ENCODE results near the gene DAPL1.

DNA sequence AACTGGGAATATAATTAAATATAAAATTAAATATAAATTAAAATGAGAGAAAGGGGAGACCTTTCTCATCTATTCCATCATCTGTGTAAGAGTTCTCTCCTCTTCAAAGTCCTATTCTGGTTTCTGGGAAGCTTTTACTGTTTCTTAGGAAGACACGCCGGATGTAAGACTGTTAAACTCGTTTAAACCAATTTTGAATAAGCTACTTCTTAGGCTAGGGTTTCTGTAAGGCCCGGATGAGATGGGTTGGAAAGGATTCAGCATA is 2.7 kb upstream of the NR4A2 start:
- RRBS, result 9% methylated on average over 3 of the region's 4 CpGs

GRCh38 chr2:156439455-156439679 is 3.2 kb downstream of the GPD2 start:
- RRBS, result no CpG with 5 or more reads among the region's 2 CpGs

GRCh38 chr2:156544935-156545597 is 108.9 kb downstream of the GPD2 start:
- RRBS, result no CpG with 5 or more reads among the region's 2 CpGs

- RRBS, result no CpG with 5 or more reads among the region's 8 CpGs
Observed at GRCh38 chr2:157246127-157246827, 11.2 kb upstream of the GALNT5 start.

- RRBS, result no CpG with 5 or more reads among the region's 2 CpGs
Observed at GRCh38 chr2:157428341-157429264, 15.3 kb downstream of the CYTIP start.

DNA sequence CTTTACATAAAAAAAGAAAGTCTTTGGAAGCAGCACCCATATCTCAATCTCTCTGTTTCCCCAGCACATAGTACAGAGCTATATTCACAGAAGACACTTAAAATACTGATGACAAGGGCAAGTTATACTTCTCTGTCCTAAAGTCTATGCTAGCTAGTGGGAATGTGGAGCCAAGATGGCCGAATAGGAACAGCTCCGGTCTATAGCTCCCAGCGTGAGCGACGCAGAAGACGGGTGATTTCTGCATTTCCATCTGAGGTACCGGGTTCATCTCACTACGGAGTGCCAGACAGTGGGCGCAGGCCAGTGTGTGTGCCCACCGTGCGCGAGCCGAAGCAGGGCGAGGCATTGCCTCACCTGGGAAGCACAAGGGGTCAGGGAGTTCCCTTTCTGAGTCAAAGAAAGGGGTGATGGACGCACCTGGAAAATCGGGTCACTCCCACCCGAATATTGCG is 62.4 kb downstream of the ACVR1C start:
- RRBS, result no CpG with 5 or more reads among the region's 18 CpGs

DNA sequence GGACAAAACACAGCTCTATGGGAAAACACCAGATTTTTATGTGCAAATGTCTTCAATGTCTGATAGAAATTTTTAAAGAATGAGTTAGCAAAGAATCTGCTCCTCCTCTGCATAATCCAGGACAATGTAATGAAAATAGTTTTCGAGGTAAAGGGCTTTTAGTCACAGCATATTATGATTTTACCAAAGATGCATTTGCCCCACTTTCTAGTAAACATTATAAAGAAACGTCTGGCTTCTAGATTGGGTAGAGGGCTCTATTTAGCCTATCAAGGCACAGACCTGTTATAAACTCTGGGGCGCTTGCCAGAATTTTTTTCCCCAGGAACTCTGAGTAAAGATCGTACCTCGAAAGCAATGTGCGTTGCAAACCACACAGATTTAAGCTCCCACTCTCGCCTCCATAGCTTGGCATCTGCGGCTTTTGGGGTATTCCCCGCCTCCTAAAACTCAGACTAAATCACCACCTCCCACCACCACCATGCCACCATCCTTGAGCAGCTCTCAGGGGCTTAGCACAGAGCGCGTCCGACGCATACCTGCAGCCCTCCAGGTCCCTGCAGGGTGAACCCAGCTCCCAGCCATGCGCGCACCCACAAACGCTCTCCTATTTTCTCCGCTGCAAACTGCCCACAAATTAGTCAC is 894 bp downstream of the ACVR1C start:
- RRBS, result no CpG with 5 or more reads among the region's 17 CpGs

GRCh38 chr2:157741722-157742485 is 113.2 kb upstream of the ACVR1C start:
- RRBS, result no CpG with 5 or more reads among the region's 14 CpGs

- RRBS, result no CpG with 5 or more reads among the region's 9 CpGs
Observed at GRCh38 chr2:157895219-157895505, 19.0 kb upstream of the ACVR1 start.

DNA sequence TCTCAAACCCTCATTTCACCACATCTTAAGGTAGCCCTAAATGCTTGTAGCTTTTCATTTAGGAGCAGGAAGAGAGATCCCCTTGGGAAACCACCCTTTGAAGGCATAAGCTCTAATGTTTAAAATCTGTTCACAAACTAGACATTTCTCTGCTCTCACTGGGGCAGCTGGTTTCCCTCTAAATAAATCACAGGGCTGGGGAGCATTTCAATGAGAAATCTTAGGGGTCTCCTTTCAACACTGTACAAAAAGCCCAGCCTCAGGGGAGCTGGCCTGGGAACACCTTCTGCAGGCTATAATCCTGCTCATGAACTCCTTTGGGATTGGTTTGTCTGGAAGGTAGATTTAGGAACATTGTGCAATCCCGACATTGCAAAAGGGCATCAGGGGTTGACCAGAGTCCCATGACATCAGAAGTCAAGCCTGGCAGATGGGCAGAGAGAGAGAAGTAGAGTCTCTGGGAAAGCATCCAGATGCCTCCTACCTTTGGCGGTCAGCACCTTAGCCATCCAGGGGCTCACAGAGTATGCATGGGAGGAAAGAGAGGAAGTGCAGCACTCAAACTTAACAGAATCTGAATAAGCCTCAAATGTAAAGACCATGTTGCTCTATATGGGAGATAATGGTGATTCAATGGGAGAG is 58.6 kb upstream of the UPP2 start:
- RRBS, result no CpG with 5 or more reads among the region's 2 CpGs

GRCh38 chr2:158113592-158114077 is 12.0 kb downstream of the UPP2 start:
- RRBS, result no CpG with 5 or more reads among the region's 5 CpGs

DNA sequence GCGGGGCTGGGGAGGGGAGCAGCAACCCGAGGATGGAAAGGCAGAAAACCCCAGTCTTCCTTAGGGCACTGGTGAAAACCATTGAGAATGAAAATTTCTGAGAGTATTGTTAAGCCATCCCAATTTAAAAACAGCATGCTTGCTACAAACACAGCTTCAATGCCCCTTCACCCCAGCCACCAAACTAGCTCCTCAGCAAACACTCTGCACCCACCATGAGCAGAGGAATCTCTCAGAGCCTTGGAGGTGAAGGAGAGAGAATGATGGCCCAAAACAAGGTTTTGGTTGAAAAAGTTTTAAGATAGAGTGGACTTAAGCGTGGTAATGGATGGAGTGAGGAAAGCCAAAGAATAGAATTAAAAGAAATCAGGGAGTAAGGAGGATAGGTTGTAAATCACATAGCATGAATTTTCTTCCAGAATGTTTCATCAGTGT is 14.1 kb downstream of the PKP4 start:
- RRBS, result no CpG with 5 or more reads among the region's 3 CpGs

DNA sequence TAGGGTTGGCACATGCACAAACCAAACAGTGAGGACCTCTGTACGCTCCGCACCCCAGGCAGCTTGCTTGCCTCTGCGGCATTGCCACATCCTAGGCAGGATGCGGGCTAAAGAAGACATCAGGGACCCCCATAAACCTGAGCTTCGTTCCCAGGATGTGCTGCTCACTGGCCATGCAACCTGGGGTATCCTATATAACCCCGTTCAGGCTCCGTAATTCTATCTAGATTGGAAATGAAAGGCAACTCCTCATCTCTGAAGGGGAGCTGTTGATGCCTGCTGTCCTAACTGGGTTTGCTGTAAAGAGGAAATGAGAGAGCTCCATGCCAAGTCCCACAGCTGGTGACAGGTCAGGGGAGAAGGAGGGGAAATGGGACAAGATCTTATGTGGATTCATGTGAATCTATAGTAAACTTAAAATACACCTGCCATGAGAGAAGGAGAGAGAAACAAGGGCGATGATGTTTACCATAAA is 128.0 kb upstream of the DAPL1 start:
- RRBS, result no CpG with 5 or more reads among the region's 8 CpGs

GRCh38 chr2:158716328-158716632 is 78.8 kb upstream of the DAPL1 start:
- RRBS, result no CpG with 5 or more reads among the region's 3 CpGs

- RRBS, result no CpG with 5 or more reads among the region's 7 CpGs
Observed at GRCh38 chr2:158795029-158795553, at the start of gene DAPL1. TSS of gene DAPL1 (plus strand) at chr2:158795317.

DNA sequence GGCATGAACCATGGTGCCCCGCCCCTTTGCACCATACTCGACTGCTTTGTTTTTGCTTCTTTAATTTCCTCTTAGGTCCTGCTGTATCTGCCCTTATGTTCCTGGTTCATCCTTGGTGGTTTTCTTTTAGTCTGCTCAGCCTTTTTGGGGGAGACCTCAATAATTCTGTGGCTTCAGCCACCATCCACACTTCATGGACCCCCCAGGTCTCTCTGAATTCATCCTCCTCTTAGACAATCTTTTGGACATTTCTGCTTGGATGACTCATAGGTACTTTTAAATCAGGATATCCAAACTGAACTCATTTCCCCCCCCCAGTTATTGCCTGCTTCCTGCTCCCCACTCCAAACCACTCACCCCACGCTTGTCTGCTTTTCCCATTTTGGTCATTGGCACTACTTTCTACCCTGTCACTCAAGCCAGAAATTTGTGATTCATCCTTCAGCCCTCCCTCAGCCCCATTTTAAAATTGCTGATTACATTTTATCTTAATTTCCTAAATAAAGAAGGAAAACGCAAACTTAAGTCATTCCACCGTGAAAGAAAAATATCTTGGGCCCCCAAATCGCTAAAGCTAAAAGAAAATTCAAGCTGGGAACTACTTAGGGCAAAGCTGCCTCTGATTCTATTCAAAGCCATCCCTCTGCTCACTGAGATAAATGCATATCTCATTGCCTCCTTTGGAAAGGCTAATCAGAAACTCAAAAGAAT is 78.6 kb downstream of the TANC1 start:
- RRBS, result no CpG with 5 or more reads among the region's 6 CpGs

GRCh38 chr2:159202535-159203143 is 83.9 kb downstream of the WDSUB1 start:
- RRBS, result no CpG with 5 or more reads among the region's 5 CpGs

GRCh38 chr2:159385014-159385404 is 98.5 kb upstream of the WDSUB1 start:
- RRBS, result no CpG with 5 or more reads among the region's 3 CpGs

DNA sequence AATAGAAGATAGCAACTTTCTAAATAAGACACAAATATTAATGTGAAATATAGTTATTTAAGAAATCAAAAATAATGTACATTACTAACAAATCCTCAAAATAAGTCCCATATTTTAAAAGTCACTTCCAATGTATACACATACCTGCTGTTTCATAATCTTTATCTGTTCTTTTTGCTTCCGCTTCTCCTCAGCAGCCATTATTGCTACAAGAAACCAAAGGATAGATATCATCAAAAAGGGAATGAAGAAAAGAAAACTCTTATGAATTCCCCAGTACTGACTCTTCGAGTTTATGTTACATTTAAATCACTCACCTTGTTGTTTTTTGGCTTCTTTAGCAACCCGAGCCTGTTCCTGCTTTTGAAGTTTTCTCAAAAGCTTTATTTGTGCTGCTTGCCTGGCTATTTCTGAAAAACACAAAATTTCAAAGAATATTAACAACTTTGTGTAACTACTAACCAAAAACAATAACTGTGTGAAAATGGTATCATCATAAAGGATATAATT is 118.3 kb upstream of the WDSUB1 start:
- RRBS, result no CpG with 5 or more reads among the region's 3 CpGs